IMR-90 (cell line): Measurements from ENCODE around the genes TGFB2 and SLC30A10.

DNA sequence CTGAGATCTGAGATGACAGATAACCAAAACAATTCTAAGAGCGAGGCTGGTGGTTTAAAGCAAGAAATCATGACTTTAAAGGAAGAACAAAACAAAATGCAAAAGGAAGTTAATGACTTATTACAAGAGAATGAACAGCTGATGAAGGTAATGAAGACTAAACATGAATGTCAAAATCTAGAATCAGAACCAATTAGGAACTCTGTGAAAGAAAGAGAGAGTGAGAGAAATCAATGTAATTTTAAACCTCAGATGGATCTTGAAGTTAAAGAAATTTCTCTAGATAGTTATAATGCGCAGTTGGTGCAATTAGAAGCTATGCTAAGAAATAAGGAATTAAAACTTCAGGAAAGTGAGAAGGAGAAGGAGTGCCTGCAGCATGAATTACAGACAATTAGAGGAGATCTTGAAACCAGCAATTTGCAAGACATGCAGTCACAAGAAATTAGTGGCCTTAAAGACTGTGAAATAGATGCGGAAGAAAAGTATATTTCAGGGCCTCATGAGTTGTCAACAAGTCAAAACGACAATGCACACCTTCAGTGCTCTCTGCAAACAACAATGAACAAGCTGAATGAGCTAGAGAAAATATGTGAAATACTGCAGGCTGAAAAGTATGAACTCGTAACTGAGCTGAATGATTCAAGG is 38.8 kb downstream of the CENPF start:
- RRBS, result no CpG with 5 or more reads among the region's 5 CpGs
CAGE:
- cytosol, long polyA plus RNA, result no peak
- long polyA plus RNA, result no peak
- nucleus, long polyA plus RNA, result no peak

- RRBS, result no CpG with 5 or more reads among the region's 18 CpGs
CAGE:
- cytosol, long polyA plus RNA, result no peak
- long polyA plus RNA, result no peak
- nucleus, long polyA plus RNA, result no peak
Measured at GRCh38 chr1:214642373-214643436, 39.7 kb downstream of the CENPF start.

DNA sequence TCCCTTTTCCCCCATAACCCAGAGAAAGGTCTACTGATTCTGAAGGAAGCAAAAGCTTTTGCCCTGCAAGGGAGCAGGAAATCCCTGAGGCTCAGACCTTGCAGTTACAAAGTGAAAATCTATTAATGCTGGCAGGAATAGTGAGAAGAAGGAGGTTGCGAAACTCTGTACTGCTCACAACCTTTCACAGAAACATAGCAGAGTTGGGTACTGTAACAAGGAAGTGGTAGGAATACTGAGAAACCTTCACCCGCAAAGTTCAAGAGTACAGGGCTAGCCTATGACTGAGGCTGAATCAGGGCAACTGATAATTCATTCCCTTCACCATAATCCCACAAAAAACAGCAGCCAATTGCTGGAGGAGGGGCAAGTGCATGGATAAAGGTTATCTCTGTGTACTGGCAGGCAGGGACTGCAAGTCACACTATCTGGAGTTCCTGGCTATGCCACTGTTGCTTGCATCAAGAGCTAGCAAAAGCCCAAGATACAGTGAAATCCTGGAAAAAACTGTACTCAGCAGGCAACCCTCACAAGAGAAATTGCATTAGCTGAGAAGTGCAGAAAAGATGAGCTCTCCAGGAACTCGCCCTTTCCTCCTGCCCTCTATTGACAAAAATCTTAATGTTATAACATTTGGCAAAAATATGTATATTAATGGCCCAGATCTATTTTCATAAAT is 23.8 kb upstream of the KCTD3 start:
- RRBS, result no CpG with 5 or more reads among the region's 3 CpGs
CAGE:
- cytosol, long polyA plus RNA, result no peak
- long polyA plus RNA, result no peak
- nucleus, long polyA plus RNA, result no peak

DNA sequence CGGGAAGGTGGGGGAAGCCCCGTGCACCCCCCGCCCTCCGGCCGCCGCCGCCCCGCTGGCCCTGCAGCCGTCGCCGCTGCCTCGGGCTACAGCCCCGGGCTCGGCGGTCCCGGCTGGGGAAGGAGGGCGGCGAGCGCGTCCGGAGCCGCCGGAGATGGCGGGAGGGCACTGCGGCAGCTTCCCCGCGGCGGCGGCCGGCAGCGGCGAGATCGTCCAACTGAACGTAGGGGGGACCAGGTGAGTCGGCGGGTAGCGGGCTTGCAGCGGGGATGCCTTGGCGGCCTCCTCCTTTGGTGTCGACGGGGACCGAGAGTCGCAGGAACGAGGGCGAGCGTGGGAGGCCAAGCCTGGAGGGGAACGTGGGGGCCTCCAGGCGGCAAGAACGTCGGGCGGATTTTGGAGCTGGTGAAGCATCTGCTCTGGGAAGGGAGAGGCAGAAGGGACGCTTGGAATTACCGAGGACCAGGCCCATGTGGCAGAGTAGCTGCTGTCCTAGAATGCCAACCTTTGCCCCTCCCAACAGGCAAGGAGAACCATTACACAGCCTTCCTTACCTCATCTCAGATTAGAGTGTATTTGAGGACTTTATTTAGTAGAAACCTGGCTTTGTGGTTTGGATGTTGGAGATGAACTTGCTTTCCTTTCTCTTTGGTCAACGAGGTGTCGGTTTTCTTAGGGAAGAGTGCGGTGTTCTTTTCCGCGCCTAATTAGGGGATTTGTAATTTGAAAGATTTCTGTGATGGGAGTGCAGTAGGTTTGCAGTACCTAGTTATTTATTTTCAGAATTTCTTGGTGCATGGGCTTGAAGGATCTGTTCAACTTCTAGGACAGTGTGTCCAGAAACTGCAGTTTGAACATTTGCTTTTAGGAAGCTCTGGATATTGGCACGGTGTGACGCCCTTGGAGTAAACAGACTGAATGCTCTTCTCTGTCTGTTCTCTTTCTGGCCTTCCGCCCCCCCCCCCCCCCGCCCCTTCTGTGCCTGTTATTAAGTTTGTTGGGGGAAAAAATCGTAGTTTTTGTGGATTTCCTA is 744 bp downstream of the KCTD3 start:
- RRBS, result 1% methylated on average over 18 of the region's 63 CpGs
CAGE:
- cytosol, long polyA plus RNA, result start-site peak on the plus strand centred at position 178 of the sequence, 110 bp wide, 270 and 231 reads in 2 replicates
- long polyA plus RNA, result no peak
- nucleus, long polyA plus RNA, result start-site peak on the plus strand centred at position 158 of the sequence, 149 bp wide, 88 and 199 reads in 2 replicates

CAGE:
- cytosol, long polyA plus RNA, result no peak
- long polyA plus RNA, result no peak
- nucleus, long polyA plus RNA, result no peak
Measured at GRCh38 chr1:215568565-215568763, 1.4 kb downstream of the KCTD3 start.

GRCh38 chr1:215620501-215621589 is 53.7 kb downstream of the KCTD3 start:
- RRBS, result no CpG with 5 or more reads among the region's 9 CpGs
CAGE:
- cytosol, long polyA plus RNA, result start-site peak on the plus strand at chr1:215620340-215620955, 87 and 135 reads in 2 replicates; start-site peak on the plus strand at chr1:215621343-215621417, 54 and 95 reads in 2 replicates
- long polyA plus RNA, result no peak
- nucleus, long polyA plus RNA, result no peak

- RRBS, result no CpG with 5 or more reads among the region's 7 CpGs
CAGE:
- cytosol, long polyA plus RNA, result no peak
- long polyA plus RNA, result no peak
- nucleus, long polyA plus RNA, result no peak
Measured at GRCh38 chr1:216182890-216183559, 240.2 kb downstream of the USH2A start.

GRCh38 chr1:216484197-216484604 is 61.0 kb upstream of the USH2A start:
- RRBS, result no CpG with 5 or more reads among the region's 3 CpGs
CAGE:
- cytosol, long polyA plus RNA, result no peak
- long polyA plus RNA, result no peak
- nucleus, long polyA plus RNA, result no peak

DNA sequence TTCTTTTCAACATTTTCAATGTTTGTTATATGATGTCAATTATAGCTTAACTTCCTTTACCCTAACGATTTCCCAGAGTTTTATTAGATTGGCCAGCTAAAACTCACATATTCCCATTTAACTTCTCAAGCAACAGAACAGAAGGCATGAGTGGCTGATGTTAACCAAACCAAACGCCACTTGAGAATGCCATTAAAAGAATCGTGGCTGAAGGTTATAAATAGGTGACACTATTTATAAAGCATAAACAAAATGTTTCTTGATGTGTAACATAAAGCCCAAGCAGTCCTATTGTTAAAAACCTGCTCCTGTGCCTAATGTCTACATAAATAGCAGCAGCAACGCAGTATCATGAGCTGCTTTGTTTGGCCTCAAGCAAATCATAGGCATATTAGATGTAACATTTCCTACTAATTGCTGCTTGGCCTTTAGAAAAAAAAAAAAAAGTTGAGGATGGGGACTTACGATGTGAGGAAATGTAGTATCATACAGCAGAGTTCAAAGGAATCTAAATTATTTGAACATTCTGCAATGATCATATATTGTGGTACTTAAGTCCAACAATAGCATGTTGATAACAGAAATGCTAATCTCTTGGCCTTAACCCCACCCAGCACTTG is 106.0 kb downstream of the ESRRG start:
- RRBS, result no CpG with 5 or more reads among the region's 5 CpGs
CAGE:
- cytosol, long polyA plus RNA, result no peak
- long polyA plus RNA, result no peak
- nucleus, long polyA plus RNA, result no peak

DNA sequence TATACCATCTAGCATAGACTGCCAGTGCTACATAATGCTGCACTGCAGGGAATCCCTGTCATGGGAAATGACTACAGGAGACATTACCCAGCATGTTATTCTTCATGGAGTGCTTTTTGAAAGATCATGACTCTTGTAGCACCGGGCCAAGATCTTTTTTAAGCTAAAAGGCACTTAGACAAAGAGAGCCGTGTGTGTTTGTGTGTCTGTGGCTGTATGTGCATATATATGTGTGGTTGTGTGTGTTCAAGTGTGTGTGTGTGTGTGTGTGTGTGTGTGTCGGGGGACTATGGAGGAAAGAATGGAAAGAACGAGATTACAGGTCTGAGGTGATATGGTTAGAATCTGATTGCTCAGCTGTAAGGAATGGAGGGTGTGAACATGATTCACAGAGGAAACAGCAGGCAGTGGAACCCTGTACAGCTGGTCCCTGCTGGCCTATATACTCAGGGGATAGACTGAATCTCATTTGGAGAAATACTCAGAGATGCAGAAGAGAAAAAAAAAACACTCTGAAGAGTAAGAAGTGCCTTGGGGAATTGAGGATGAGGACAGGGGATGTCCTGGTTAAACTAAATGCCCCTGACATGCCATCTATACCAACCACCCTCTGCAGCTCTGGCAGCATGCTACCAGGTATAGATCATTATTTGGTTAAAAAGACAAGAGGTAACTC is 180.1 kb upstream of the ESRRG start:
- RRBS, result no CpG with 5 or more reads among the region's 4 CpGs
CAGE:
- cytosol, long polyA plus RNA, result no peak
- long polyA plus RNA, result no peak
- nucleus, long polyA plus RNA, result no peak

DNA sequence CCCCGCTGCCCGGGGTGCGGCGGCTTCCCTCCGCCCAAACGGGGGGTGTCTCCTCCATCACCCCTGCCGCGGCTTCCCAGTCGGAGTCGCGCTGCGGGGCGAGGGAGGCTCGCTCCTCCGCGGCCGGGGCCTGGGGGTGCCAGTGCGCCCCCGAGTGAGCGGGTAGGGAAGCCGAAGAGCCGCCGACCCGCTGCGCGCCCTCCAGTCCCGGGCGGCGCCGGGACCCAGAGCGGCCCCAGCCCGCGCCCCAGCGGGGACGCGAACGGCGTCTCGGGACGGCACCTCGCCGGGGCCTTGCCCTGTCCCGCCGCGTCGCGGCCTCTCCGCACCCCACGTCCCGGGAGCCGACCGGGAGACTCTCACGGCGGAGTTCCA is 120.4 kb upstream of the RRP15 start:
- RRBS, result 2% methylated on average over 33 of the region's 54 CpGs
CAGE:
- cytosol, long polyA plus RNA, result no peak
- long polyA plus RNA, result no peak
- nucleus, long polyA plus RNA, result no peak

GRCh38 chr1:218165120-218166036 is 119.7 kb upstream of the RRP15 start:
- RRBS, result 2% methylated on average over 18 of the region's 58 CpGs
CAGE:
- cytosol, long polyA plus RNA, result no peak
- long polyA plus RNA, result no peak
- nucleus, long polyA plus RNA, result no peak

DNA sequence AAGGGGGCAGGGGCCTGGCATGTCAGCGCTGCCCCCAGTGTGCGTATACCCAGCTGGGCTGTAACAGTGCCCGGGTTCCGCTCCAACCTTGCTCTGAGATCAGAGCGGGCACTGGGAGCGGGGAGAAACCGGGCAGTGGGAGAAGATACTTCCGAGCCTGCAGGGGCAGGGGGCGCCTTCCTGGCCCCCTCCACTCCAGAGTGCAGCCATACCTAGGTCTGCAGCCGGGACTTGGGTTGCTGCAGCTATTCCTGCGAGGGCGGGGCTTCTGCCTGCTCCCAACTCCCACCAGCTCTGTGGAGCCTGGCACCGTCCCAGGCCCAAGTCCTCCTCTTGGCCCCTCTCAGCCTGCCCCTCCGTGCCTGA is 21.4 kb upstream of the TGFB2 start:
- RRBS, result 93% methylated on average over 3 of the region's 14 CpGs
CAGE:
- cytosol, long polyA plus RNA, result no peak
- long polyA plus RNA, result no peak
- nucleus, long polyA plus RNA, result no peak

GRCh38 chr1:218345168-218346202 is at the start of gene TGFB2:
TGFB2 (plus strand) TSS chr1:218345336.
- RRBS, result no CpG with 5 or more reads among the region's 68 CpGs
CAGE:
- cytosol, long polyA plus RNA, result no peak
- long polyA plus RNA, result no peak
- nucleus, long polyA plus RNA, result no peak

GRCh38 chr1:218459314-218459831 is 114.2 kb downstream of the TGFB2 start:
- RRBS, result no CpG with 5 or more reads among the region's 9 CpGs
CAGE:
- cytosol, long polyA plus RNA, result no peak
- long polyA plus RNA, result no peak
- nucleus, long polyA plus RNA, result no peak

DNA sequence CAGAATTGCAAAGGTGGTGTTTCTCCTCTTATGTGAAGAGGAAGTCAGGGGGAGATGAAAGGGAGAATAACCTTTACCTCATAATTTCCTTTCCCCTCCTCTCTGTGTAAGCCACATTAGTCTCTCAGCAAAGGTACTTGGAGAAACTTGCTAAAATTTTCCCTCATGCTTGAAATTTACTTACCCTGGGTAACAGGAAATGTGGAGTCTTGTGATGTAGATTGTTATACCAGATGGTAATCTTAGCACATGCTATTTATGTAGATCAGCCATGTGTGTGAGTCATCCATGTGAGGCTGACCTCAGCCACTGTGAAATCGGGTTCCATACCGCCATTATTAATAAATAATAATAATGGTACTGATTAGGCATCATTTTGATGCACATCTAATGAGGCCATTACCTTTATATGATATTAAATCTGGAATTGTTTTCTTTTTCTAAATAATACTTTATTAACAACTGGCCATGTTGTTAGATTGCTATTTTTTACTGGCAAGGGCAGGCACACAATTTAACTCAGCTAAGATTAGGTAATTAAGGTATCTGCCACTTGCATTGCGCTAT is 128.5 kb downstream of the TGFB2 start:
- RRBS, result no CpG with 5 or more reads among the region's 3 CpGs
CAGE:
- cytosol, long polyA plus RNA, result no peak
- long polyA plus RNA, result no peak
- nucleus, long polyA plus RNA, result no peak

GRCh38 chr1:219398775-219399304 is 214.1 kb downstream of the ZC3H11B start:
- RRBS, result no CpG with 5 or more reads among the region's 2 CpGs
CAGE:
- cytosol, long polyA plus RNA, result no peak
- long polyA plus RNA, result no peak
- nucleus, long polyA plus RNA, result no peak

- RRBS, result 5% methylated on average over 26 of the region's 75 CpGs
CAGE:
- cytosol, long polyA plus RNA, result no peak
- long polyA plus RNA, result no peak
- nucleus, long polyA plus RNA, result no peak
Measured at GRCh38 chr1:219927621-219928382, 555 bp downstream of the SLC30A10 start.

GRCh38 chr1:219928383-219929233 is at the start of gene SLC30A10:
SLC30A10 (minus strand) TSS chr1:219928557.
- RRBS, result 2% methylated on average over 20 of the region's 59 CpGs
CAGE:
- cytosol, long polyA plus RNA, result no peak
- long polyA plus RNA, result no peak
- nucleus, long polyA plus RNA, result no peak

GRCh38 chr1:219940862-219941235 is 12.5 kb upstream of the SLC30A10 start:
- RRBS, result no CpG with 5 or more reads among the region's 3 CpGs
CAGE:
- cytosol, long polyA plus RNA, result no peak
- long polyA plus RNA, result no peak
- nucleus, long polyA plus RNA, result no peak